Lower leg skin (tissue), 2 donors: ENCODE measurements around the genes ITGB1BP1 and HPCAL1.

DNA sequence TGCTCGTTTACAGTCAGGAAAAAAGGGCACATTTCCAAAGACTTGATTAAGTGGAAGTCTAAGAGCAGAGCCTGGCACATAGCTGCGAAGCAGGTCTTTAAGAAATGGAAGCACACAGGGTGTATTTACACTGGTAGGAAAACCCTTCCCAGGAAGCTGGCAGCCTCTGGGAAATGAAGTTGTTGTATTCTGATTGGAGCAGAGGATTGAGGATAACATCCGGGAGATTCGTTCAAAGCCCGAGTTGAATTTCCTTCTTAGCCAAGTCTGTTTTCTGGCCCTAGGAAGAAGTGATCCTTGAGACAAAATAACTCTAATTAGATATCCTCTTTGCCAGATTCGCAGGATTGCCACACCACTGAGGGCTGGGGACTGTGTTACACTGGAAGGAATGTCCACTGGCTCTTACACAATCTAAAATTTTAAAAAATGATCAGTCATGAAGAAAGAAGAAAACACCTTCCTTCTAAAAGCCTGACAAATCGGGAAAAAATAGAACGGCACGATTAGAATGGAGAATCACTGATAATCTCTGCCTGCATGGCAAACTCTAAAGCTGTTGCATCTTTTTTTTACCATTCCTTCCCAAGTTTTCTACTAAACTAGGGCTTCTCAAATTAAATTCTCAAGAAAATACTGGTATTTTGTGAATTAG, 75.8 kb downstream of the ITGB1BP1 start:
- PRO-cap = no peak
- RAMPAGE, long total RNA, 2 experiments = no peak in any of the 2 experiments

GRCh38 chr2:9422435-9422813, 904 bp downstream of the ITGB1BP1 start:
- PRO-cap = no peak
- RAMPAGE, long total RNA, 2 experiments = no peak in any of the 2 experiments

GRCh38 chr2:9422814-9423756, at the start of gene ITGB1BP1:
Gene ITGB1BP1 (minus strand): TSS chr2:9423528.
- PRO-cap = bidirectional peak, plus-strand start at chr2:9423283, minus-strand start at chr2:9423218; bidirectional peak, plus-strand start at chr2:9423631, minus-strand start at chr2:9423520
- RAMPAGE, long total RNA, 2 experiments = start-site peak on the minus strand in 2 of 2 experiments, at chr2:9423167-9423536 at its widest, 16 to 133 reads per replicate

DNA sequence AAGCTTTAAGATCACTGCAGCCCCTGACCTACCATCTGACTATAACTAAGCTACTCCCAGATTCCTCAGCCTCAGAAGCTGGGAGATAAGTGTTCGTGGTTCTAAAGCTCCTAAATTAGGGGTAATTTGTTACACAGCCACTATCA, 3.5 kb upstream of the ADAM17 start:
- PRO-cap = no peak
- RAMPAGE, long total RNA, 2 experiments = no peak in any of the 2 experiments

DNA sequence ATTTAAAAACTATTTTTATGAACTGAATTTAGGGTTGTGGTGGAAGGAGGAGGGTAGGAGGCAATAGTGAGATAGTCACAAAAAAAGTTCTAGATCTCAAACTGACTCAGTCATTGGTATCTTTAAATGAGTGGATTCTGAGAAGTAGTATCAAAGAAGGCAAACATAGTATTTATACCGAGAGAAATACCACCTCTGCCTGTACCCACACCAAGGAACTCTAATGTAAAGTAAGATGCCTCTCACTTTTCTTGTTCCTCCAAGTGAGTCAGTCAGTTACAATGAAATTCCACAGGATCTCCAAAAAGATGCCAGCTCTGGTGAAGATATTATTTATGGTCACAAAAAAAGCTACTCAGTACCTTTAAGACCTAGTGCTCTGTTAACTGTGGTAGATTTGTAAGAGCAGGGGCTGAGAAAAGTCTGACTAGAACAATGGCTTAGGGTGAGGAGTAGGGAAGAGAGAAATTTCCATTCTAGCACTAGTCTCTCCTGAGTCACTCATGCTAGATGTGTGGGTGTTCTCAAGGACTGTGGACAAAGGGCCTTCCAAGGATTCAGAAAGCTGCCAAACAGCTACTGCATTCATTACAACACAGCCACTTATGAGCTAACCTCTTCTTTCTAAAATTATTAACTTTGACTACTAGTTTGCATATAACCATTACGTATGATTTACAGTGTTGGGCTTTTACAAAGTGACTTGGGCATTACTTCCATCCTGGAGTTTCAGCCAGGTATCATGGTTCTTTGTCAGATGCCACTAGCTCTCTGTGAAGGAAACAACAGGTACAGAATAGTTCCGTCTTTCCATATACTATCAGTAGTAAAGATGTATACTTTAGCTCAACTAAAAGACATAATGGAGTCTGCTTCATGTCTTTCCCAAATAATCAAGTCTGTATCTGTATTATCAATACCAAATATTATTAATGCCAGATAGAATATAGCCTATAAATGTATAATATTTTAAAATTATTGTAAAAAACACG, 36.1 kb downstream of the YWHAQ start:
- PRO-cap = no peak
- RAMPAGE, long total RNA, 2 experiments = no peak in any of the 2 experiments

DNA sequence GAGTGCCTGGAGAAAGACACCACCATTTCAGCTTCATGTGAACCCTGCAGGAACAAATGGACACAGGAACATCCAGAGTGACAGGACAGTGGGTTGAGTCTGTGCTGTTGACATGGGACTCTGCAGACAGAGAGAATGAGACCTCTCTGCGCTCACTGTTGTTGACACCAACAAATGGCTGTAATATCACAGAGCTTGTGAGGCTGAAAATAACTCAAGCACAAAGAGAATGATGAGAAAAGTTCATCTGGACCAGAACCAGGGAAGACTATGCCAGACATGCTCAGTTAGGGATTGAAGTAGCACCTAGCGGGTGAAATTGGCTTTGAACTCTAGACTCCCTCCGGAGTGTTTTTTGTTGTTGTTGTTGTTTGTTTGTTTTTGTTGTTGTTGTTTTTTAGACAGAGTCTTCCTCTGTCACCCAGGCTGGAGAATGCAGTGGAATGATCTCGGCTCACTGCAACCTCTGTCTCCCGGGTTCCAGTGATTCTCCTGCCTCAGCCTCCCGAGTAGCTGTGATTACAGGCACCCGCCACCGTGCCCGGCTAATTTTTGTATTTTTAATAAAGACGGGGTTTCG, 37.1 kb upstream of the YWHAQ start:
- PRO-cap = no peak
- RAMPAGE, long total RNA, 2 experiments = no peak in any of the 2 experiments

- PRO-cap = bidirectional peak, plus-strand start at chr2:9754416, minus-strand start at chr2:9754291
- RAMPAGE, long total RNA, 2 experiments = no peak in any of the 2 experiments
Measured at GRCh38 chr2:9754033-9754566, 89.2 kb upstream of the TAF1B start.

DNA sequence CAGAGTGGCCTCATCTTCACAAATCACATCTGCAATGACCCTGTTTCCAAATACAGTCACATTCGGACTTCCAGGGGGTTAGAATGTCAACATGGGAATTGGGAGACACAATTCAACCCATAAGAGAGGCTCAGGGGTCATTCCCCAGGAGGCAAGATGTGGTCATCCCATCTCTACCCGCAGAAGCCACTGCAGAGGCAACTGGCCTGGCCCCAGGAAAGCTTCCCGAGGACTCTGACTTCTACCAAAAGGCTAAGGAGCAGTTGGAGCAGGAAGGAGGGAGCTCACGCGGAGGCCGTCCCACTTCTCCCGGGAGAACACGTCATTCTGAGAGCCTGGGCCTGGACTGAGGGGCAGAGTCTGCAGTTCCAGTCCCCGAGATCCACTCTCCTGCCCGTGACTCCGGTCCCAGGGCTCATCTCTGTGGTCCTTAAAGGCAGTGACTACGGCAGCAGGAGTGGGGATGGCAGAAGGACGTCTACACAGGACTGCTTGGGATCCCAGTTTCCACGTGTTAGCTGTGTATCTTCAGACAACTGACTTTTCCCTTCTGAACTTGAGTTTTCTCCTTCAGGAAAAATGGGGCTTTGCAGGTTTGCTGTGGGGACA, 69.0 kb upstream of the TAF1B start:
- PRO-cap = unidirectional peak, plus-strand start at position 365 of the sequence
- RAMPAGE, long total RNA, 2 experiments = no peak in any of the 2 experiments

DNA sequence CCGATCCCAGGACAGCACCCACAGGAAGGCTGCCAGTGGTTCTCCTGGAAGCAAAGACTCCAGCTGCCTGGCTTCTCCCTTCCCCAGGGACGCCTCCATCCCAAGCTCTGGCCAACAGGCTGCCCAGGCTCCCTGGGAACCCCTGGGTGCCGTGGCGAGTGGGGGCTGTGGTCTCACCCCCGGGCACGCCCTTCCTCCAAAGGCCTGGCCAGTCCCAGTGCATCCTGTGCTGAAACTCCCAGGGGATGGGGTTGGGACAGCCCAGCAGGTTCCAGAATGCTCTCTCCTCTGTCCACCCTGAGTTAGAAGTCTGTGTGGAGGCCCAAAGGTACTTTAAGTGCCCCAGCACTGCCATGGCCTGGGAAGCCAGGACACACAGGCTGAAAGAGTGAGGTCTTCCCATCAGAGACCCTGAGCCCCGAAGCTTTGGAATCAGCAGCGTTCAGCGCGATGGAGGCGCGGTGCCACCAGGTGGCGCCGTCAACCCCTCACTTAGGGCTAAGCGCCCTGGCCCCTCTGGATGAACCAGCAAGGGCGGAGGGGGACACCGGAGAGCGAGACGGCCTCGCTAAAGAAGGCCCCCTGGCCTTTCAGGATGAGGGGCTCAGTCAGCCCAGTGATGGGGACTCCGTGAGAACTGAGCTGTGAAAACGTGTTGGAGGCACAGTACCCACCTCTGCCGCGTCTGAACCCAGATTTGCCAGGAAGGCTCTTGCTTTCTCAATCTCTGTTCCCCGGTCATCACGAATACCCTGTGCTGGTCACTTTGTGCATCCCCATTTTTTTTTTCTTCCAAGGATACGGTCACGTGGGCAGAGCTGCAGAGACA, 29.5 kb upstream of the TAF1B start:
- PRO-cap = no peak
- RAMPAGE, long total RNA, 2 experiments = no peak in any of the 2 experiments

- PRO-cap = bidirectional peak, plus-strand start at chr2:9941932, minus-strand start at chr2:9941626
- RAMPAGE, long total RNA, 2 experiments = no peak in any of the 2 experiments
Measured at GRCh38 chr2:9941474-9942167, 9.9 kb upstream of the GRHL1 start.

DNA sequence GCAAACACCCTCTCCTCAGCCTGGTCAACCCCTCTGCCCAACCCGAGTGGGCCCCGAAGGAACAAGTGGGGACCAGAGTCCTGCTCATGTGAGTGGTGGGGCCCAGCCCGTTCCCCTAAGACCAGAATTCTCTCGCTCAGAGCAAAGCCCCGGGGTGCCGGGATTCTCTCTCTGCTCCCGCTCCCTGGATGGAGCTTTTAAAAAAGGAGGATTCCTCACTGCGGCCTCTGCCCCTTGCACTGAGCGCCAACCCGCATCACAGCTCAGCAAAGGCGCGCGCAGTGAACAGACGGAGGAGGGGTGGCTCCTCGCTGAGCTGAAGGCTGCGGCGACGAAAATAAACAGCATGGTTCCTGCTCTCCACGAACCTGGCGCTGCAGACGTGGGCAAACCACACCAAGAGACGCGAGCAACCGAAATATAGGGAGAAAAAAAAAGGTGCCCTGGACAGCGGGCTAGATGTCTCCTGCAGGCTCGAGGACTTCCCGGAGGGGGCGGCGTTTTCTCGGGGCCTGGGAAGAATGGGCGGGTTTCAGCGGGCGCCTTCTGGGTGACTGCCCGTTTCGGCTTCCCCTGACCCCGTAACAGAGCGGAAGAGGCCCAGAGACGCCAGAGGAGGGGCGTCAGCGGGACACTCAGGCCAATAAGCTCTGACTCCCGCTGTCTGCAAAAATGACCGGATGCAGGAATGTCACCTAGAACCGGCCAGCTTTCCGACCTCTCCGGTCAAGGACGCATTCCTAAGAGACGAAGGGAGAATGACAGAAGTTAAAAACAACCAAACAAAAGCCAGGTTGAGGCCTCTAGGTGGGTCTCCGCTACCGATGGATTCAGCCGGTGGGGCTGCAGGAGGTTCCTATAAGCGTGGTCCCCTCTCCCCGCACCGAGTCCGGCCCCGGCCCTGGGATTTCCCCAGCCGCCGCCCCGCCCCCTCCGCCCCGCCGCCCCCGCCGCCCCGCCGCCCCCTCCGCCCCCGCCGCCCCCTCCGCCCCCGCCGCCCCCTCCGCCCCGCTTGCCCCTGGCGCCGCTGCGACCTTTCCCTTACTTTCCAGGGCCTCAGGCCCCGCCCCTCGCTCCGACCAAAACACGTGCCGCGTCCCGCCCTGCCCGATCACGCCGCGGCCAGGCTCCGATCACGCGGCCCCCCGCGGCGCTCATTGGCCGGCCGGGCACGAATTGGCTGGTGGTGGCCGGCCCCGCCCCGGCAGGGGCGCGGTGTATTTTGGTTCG, 670 bp upstream of the KLF11 start:
- PRO-cap = bidirectional peak, plus-strand start at position 603 of the sequence, minus-strand start at position 476 of the sequence; bidirectional peak, plus-strand start outside the sequence, minus-strand start at position 1,072 of the sequence
- RAMPAGE, long total RNA, 2 experiments = start-site peak on the minus strand in 1 of 2 experiments, centred at position 1,073 of the sequence, 16 reads per replicate

- PRO-cap = no peak
- RAMPAGE, long total RNA, 2 experiments = no peak in any of the 2 experiments
Measured at GRCh38 chr2:10044680-10045002, 1.3 kb downstream of the KLF11 start.

GRCh38 chr2:10135220-10136096, 12.9 kb downstream of the RRM2 start:
- PRO-cap = no peak
- RAMPAGE, long total RNA, 2 experiments = no peak in any of the 2 experiments

GRCh38 chr2:10302820-10303693, at the start of gene HPCAL1:
Gene HPCAL1 (plus strand): TSS chr2:10302904.
- PRO-cap = bidirectional peak, plus-strand start at chr2:10302904, minus-strand start at chr2:10302745
- RAMPAGE, long total RNA, 2 experiments = no peak in any of the 2 experiments

DNA sequence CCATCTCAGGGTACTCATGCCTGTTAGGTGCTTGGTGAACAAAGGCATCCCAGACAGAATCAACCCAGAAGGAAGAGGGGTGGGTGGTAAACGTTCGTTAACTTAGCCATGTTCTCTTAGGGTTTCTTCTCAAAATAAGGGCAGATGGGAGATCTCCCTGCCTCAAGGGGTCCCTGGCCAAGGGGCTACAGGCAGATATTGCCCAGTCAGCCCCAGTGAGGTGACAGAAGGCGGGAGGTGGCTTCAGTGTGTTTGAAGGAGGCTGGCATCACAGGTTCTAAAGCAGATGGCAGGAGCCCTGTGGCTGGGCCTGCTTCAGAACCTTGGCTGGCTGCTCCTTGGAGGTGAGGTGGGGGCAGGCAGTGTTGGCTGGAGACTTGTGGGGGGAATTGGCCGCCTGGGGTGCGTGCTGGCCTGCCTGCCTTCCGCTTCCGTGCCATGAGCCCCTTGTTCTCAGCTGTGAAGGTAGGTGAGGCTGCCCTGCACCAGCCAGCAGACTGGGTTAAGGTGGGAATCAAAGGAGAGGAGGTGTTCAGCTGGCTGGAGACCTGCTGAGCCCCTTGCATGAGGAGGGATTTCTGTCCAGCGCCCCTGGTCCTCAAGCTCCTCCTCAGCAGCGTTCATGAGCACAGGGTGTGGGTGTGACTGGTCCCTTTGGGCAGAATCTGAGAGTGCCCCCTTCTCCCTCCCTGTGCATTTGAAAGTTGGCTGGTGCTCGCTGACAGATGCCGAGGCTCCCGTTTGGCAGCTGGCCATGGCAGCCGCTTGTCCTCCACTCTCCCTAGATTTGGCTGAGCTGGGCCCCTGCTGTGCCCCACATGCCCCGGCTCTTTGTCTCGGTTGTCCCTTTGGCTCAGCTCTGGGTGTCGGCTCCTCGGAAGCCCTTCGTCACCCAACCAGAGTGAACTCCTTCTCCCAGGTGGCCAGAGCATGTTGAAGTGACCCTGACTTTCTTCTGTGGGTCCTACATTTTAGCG, 23.7 kb downstream of the HPCAL1 start:
- PRO-cap = no peak
- RAMPAGE, long total RNA, 2 experiments = no peak in any of the 2 experiments

GRCh38 chr2:10404673-10405259, 43.4 kb downstream of the ODC1 start:
- PRO-cap = no peak
- RAMPAGE, long total RNA, 2 experiments = no peak in any of the 2 experiments

DNA sequence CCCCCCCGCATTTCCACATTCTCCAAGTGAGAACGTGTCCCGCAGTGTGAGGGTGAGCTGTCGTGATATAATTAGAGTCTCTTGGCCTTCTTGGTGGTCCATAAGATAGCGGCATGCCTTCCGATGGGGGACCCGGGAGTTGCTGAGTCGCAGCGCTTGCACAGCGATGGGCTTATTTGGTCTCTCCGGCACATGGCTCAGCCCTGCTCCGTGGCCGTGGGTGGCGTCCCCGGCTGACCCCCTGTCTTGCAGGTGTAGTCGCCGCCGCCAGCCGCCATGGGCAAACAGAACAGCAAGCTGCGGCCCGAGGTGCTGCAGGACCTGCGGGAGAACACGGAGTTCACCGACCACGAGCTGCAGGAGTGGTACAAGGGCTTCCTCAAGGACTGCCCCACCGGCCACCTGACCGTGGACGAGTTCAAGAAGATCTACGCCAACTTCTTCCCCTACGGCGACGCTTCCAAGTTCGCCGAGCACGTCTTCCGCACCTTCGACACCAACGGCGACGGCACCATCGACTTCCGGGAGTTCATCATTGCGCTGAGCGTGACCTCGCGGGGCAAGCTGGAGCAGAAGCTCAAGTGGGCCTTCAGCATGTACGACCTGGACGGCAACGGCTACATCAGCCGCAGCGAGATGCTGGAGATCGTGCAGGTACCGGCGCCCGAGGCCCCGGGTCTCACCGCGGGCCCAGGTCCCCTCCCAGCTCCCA, 28.5 kb downstream of the ODC1 start:
- PRO-cap = no peak
- RAMPAGE, long total RNA, 2 experiments = no peak in any of the 2 experiments

GRCh38 chr2:10450475-10450964, 2.4 kb upstream of the ODC1 start:
- PRO-cap = no peak
- RAMPAGE, long total RNA, 2 experiments = no peak in any of the 2 experiments

GRCh38 chr2:10452155-10452784, 4.1 kb upstream of the ODC1 start:
- PRO-cap = no peak
- RAMPAGE, long total RNA, 2 experiments = no peak in any of the 2 experiments

- PRO-cap = no peak
- RAMPAGE, long total RNA, 2 experiments = no peak in any of the 2 experiments
Measured at GRCh38 chr2:10499211-10499711, 51.1 kb upstream of the ODC1 start.